Jurkat, Clone E6-1 (cell line): Measurements from ENCODE around the gene ZIC4.

GRCh38 chr3:141600171-141600858 is 113.5 kb downstream of the RASA2 start:
- RRBS = no CpG with 5 or more reads among the region's 14 CpGs

GRCh38 chr3:141661311-141661931 is 76.7 kb upstream of the RNF7 start:
- RRBS = no CpG with 5 or more reads among the region's 9 CpGs

DNA sequence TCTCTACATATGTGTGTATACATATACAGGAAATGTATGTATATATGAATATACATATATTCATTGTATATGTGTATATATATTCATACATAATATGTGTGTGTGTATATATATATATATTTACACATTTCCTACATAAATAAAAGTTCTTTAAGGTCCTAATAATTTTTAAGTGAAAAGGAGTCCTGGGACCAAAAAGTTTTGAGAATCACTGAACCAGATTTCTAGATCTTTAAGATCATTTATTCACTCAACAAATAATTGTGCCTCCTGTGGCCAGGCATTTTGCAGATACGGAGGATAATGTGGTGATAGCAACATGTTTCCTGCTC is 542 bp upstream of the RNF7 start:
- RRBS = no CpG with 5 or more reads among the region's 1 CpG

DNA sequence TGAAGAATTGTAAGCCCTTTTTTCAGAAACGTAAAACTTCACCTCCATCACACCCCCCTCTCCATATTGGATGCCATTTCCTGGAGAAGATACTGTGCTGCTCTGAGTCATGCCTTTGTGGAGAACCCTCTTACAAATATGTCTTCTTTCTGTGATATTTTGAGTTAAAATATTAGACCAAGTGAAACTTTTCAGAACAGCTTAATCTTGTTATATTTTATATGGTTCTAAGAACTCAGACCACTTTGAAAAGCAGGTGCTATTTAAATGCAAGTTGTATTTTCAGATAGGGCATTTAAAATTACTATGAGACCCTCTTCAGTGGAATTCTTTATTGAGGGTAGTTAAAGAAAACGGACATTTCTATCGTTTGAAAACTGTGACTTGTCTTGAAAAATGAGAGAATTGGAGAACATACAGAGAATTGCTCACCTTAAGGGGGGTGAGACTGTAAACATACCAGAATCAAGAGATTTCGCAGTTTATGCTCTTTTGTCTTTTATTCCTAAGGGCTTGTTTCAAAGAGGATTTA is 1.2 kb downstream of the RNF7 start:
- RRBS = no CpG with 5 or more reads among the region's 4 CpGs

DNA sequence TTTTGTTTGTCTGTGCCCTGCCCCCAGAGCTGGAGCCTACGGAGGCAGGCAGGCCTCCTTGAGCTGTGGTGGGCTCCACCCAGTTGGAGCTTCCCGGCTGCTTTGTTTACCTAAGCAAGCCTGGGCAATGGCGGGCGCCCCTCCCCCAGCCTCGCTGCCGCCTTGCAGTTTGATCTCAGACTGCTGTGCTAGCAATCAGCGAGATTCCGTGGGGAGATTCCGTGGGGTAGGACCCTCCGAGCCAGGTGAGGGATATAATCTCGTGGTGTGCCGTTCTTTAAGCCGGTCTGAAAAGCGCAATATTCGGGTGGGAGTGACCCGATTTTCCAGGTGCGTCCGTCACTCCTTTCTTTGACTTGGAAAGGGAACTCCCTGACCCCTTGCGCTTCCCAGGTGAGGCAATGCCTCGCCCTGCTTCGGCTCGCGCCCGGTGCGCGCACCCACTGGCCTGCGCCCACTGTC is 613 bp upstream of the GRK7 start:
- RRBS = no CpG with 5 or more reads among the region's 27 CpGs

GRCh38 chr3:141878218-141878890 is 1.9 kb downstream of the ATP1B3 start:
- RRBS = no CpG with 5 or more reads among the region's 4 CpGs

DNA sequence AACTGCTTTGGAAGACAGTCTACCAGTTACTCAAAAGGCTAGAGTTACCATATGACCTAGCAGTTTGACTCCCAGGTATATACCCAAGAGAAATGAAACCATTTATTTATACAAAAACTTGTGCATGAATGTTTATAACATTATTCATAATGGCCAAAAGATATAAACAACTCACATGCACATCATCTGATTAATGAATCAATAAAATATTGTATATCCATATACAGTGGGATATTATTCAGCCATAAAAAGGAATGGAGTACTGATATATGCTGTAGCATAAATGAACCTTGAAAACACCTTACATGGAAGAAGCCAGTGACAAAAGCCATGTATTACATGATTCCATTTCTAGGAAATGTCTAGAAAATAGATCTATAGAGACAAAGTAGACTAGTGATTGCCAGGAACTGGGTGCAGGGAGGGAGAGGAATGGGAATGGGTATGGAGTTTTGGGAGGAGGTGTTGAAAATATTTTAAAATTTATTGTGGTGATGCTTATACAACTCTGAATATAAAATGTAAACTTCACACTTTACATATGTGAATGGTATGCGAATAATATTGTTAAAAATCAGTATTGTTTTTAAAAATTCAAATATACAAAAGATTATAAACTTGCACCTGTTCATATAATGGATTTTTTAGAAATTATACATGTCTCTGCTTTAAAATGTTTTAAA is 22.4 kb downstream of the ATP1B3 start:
- RRBS = no CpG with 5 or more reads among the region's 1 CpG

GRCh38 chr3:141909106-141909955 is 32.9 kb downstream of the ATP1B3 start:
- RRBS = no CpG with 5 or more reads among the region's 1 CpG

- RRBS = no CpG with 5 or more reads among the region's 13 CpGs
Observed at GRCh38 chr3:141941032-141941577, 64.7 kb downstream of the ATP1B3 start.

- RRBS = no CpG with 5 or more reads among the region's 3 CpGs
Observed at GRCh38 chr3:142430781-142431390, 17.0 kb downstream of the XRN1 start.

- RRBS = no CpG with 5 or more reads among the region's 6 CpGs
Observed at GRCh38 chr3:143547372-143548114, 300.7 kb downstream of the SLC9A9 start.

GRCh38 chr3:143600767-143601296 is 247.4 kb downstream of the SLC9A9 start:
- RRBS = no CpG with 5 or more reads among the region's 1 CpG

- RRBS = no CpG with 5 or more reads among the region's 5 CpGs
Observed at GRCh38 chr3:143668814-143669514, 179.3 kb downstream of the SLC9A9 start.

GRCh38 chr3:143977338-143977746 is 5.7 kb downstream of the DIPK2A start:
- RRBS = no CpG with 5 or more reads among the region's 3 CpGs

DNA sequence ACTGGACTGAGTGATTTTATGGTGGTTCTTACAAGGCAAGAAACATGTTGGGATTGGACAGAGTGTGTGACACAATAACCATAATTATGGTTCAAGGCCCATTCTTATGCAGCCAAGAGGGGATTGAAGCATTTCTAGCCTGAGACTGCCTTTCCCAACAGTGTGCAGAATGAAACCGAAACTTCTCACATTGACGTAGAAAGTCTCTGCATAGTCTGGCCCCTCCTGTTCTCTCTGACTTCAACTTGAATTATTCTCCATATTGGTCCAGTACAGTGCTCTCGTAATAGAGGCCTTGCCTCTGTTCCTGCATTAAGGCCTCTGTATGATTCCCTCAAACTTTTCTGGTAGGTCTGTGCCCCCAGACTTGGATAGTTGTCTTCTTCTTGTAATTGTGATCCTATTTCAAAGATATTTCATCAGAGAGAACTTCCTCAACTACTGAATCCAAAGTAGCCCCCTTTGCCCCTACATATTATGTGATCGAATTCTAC is 138.4 kb downstream of the DIPK2A start:
- RRBS = no CpG with 5 or more reads among the region's 4 CpGs

- RRBS = no CpG with 5 or more reads among the region's 1 CpG
Observed at GRCh38 chr3:146238847-146239658, 11.9 kb downstream of the PLSCR4 start.

DNA sequence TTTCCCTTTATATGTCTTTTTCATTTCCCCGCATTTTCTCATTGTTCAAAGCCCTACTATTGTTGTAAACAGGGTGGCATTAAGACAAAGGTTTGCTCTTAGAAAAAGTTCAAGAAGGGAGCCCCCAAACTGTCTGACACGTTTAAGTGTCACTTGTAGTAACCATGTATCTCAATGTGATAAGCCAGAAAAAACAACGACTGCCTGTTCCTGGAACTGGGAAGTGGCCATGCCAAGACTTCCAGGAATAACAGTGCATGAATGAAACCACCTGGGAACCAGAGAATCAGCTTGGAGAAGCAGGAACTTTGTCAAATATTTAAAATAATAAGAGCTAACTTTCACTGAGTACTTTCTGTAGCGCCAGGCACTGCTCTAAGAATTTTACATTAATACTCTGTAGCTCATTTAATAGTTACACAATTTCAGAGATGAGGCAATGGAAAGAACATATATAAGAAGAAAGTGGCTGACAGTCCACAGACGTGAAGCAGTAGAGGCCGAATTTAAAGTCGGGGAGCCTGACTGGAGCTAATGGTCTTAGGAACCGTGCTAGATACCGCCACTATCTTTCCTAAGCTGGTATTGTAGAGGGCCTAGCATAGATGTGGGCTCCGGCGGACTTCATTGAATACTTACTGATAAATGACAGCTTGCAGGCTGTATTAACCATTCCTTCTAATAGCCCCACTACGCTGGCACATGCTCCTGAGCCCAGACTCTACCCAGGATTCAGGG is 875 bp downstream of the PLSCR1 start:
- RRBS = no CpG with 5 or more reads among the region's 12 CpGs

GRCh38 chr3:147406098-147406629 is at the start of gene ZIC4:
Gene ZIC4 (minus strand): TSS chr3:147406543.
- RRBS = no CpG with 5 or more reads among the region's 16 CpGs

DNA sequence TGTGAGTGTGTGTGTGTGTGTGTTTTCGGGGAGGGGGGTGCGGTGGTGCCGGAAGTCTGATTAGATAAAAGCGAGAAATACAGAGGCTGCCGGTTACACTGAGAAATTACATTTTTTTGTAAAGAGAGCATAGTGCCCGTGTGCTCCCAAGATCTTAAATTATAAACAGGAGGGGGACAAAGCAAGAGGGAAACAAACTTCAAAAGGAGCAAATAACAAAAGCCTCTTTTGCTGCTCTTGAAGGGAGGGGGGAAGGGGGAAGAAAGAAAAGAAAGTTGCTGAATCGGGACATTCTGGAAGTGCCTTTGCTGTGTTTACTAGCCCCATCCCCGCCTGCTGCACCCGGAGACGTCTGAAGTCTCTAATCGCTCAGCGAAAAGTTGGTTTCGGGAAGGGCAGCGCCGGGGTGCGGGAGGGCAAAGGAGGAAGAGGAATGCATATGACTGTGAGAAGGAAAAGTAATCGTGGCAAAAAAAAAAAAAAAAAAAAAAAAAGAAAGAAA is 547 bp upstream of the ZIC1 start:
- RRBS = 94% methylated on average over 7 of the region's 17 CpGs

- RRBS = 76% methylated on average over 8 of the region's 66 CpGs
Observed at GRCh38 chr3:147420931-147421970, 12.1 kb downstream of the ZIC1 start.